Vein endothelial cell (primary cell): ENCODE measurements around the genes HSD17B2 and MPHOSPH6.

- CAGE, long polyA plus RNA = no peak
Observed at GRCh38 chr16:81495135-81495626, 50.6 kb downstream of the CMIP start.

DNA sequence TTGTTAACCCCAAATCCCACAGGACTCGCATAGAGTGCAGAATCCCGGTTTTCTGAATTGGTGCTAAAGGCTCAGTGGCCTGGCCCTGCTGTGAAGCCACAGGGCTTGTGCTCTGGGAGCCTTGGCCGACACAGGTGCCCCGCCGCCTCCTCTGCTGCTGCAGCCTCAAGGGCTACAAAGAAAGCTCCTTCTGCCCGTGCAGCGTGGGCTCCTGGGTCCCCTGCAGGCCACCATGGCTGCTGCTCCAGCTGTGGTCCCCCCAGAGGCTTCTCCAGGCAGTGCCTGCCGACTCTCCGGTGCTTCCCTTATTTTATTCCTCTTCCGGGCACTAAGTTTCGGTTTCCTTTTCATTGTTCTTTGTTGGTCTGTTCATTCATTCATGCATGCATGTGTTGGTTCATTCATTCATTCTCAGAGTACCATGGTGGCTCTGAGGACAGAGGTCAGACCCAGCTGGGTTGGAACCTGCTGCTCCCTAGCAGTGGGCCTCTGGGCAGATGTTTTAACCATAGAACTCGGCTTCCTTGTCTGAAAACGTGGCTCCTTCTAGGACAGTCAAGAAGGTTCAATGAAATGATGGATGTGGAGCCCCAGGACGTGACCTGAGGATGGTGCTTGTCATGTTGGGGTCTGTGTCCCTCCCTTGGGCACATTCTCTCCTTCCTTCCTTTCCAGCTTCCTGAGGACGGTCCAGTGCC lies 53.2 kb downstream of the CMIP start:
- CAGE, long polyA plus RNA = no peak

- CAGE, long polyA plus RNA = no peak
Observed at GRCh38 chr16:81512964-81513980, 68.7 kb downstream of the CMIP start.

DNA sequence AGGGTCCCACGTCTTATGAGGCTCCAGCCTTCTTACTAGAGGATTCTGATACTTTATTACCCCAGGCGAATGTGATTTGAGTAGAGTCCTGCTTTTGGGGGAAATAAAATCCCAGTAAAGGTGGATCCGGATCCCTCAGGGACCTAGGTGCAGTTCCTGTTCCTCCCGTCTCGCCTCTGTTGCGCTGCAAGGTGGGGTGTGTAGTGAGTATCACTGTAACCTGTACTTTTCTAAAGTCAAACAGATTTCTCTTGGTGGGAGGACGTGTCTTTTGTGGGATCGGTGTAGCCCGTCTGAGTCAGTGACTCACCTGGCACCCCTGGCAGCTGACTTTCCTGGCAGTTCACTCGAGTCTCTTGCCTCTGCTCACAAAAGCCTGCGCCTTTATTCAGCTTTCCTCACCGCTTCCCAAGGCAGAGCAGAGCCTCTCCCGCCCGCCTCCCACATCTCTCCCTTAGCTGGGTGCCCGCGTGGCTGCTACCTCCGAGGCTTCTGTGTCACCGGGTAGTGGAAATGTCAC lies 85.7 kb downstream of the CMIP start:
- CAGE, long polyA plus RNA = no peak

GRCh38 chr16:81636450-81637227 lies 142.5 kb upstream of the PLCG2 start:
- CAGE, long polyA plus RNA = no peak

- CAGE, long polyA plus RNA = no peak
Observed at GRCh38 chr16:81662578-81663474, 116.3 kb upstream of the PLCG2 start.

DNA sequence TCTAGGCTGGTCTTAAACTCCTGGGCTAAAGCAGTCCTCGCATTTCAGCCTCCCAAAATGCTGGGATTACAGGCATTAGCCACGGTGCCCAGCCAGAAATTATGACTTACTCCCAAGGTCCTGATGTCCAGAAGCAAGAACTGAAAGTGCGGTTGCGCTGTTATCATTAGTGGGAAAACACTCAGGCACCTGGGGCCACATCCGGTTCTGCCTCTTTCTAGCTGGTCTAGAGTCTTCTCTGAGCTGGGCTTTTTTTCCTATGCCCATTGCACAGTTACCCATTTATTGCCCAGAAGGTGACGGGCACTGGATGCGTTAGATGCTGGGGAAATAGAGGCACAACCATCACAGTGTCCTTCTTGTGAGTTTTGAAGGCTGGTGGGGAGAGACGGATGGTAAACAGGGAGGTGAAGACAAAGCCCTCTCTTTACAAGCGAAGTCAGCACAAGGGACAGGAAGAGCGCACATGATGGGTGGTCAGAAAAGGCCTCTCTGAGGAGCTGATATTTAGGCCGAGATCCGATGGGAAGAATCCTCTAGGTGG lies 37.7 kb downstream of the PLCG2 start:
- CAGE, long polyA plus RNA = no peak

DNA sequence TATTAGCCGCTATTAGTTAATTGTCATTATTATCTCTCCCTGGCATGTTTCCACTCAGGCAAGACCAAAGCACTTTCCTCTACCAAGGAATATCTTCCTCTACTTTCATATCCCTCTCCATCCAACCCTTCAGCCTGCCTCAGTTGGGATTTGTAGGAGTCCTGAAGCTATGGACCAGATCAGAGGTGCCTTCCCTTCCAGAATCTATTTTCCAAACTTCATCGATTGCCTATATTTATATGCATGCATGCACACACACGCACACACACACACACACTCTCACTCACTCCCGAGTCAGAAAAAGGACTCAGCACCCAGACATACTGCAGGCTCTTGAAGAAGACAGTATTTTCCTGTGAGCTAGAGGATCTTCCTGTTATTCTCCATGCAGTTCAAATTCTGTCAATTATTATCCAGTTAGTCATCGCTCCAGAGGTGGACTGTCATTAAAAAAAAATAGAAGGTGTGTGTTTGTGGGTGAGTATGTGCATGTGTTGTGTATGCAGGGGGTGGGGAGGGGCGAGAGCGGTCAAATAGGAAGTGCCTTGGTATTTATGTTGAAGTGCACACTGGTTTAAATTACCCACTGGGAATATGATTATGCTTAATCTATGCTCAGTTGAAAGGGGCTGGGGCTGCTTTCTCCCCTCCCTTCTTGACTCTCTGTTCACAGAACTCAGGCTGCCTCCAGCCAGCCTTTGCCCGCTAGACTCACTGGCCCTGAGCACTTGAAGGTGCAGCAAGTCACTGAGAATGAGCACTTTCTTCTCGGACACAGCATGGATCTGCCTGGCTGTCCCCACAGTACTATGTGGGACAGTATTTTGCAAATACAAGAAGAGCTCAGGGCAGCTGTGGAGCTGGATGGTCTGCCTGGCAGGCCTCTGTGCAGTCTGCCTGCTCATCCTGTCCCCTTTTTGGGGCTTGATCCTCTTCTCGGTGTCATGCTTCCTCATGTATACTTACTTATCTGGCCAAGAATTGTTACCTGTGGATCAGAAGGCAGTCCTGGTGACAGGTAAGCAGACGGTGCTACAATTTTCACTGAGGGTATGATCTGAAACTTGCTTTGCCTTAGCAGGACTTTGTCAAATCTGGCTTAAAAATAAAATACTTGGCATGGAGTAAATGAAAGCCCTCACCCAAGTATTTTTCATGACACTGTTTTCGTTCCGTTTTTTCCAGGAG lies at the start of gene HSD17B2:
Gene HSD17B2 (plus strand): TSS at position 582 of the 1,188 bp plus-strand sequence.
- CAGE, long polyA plus RNA = no peak

- CAGE, long polyA plus RNA = no peak
Observed at GRCh38 chr16:82138287-82138698, 31.7 kb downstream of the MPHOSPH6 start.

GRCh38 chr16:82152585-82152865 lies 17.5 kb downstream of the MPHOSPH6 start:
- CAGE, long polyA plus RNA = no peak

DNA sequence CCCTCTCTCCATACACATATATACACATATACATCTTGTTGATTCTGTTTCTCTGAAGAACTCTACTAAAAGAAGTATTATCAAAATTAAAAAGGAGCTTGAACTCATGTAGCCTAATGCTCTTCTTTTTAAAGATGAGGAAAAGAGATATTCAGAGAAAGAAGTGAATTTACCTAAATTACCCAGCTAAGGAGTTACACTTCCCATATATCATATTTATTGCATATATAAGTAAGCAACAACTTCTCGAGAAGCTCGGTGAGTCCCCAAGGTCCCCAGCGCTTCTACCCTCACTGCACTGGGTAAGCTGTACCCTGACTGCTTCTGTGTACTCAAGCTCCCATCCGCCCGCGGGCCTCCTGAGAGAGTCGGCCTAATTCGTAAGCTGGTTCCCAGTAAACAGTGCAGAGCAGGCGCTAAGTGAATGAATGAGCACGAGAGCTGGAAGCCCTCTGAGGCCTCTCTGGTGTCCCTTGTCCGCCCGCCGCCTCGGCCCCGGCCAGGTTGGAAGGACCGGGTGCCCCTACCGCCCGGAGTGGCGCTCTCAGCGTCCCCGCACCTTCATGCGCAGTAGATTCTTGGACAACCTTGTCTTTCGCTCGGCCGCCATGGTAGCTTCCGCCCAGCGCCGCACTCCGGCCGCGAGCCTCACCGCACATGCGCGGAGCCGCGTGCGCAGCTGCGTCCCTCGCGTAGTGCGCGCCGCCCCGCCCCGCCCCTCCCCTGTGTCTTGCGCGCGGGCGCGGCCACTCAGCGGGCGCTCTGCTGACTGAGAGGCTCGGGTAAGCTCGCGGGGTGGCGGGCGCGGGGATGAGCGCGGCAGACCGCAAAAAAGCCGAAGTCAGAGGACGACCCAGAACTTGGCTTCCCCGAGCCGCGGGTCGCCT lies at the start of gene MPHOSPH6:
Gene MPHOSPH6 (minus strand): TSS at position 659 of the 887 bp plus-strand sequence.
- CAGE, long polyA plus RNA = no peak

DNA sequence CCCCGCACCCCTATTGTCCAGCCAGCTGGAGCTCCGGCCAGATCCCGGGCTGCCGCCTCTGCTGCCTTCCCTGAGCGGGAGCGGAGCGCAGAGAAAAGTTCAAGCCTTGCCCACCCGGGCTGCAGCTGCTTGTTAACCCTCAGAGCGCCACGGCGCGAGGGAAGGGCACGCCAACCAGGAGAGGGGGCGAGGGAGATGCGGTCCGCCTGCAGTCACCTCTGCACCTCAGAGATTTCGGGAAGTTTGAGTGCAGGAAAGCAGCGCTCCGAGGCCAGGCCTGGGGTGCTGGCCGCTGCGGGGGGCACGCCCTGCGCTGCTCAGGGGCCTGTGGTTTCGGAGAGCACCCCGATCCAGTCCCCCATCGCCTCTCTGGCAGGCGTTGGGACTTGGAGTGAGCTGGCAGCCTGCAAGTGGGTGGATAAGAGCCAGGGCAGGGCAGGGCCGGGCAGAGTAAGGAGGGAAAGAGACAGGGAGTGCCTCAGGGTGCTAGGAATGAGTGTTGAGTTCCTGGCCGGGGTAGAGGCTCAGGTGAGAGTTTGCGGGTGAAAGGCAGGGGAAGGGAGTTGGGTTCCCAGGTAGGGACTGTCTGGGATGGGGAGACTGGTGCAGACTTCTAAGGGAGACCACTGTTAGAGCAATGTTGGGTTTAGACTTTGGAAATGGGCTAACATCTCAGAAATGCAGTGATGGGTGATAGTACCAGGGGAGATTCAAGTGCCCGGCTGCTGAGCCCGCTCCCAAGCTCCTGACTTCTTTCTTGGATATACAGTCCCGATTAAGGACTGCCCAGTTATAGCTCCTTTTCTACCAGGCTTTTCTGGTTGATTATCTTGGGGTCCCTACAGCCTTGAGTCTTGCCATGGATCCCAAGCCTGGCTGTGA lies 1.3 kb downstream of the CDH13 start:
- CAGE, long polyA plus RNA = no peak

- CAGE, long polyA plus RNA = no peak
Observed at GRCh38 chr16:82629420-82630282, 2.9 kb downstream of the CDH13 start.

DNA sequence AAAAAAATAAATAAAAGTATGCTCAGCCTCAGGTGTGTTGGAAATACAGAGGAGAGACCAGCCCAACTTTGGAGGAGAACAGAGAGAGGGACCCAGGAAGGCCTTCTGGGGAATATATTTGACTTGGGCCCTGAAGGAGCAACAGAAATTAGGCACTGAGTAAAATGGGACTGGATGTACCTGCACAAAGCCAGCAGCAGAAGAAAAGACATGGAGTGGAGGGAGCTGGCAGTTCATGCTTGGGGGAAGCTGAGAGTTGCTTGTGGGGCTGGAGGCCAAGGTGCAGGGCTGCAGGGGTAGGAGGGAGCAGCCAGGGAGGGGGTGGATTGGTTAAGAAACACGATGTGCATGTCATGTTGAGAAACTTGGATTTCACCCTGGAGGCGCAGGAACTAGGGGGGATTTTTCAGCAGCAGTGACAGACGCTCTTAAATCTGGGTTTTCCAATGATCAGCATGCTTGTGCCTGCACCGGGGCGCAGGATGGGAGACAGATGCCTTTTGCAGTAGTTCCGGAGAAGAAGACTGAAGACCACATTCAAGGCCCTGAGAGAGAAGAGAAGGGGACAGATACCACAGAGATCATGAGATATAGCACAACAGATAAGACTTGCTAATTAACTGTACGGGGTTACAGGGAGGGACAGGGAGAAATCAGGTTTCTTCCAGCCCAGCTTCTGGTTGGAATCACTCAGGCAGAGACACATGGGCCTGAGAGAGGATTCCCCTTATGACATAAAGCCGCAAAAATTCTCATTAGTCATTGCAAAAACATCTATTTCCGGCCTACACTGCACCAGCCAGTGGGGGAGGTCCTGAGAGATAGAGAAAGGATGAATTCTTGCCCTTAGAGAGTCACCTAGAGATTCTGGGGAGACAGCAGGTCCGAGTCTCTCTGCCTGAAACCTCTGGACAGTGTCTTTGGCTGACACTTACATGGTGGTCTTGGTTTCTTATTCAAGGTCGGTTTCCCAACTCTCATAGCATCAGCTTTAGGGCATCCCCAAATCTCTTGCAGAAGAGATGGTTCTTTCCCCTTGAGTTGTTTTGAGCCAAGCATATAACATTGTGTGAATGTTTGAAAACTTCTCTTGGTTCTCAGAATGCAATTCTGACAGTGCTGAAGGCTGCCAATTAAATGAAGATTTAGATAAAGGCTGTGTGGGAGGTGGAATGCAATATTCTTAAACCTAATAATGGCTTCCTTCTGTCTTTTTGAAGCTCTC lies 27.0 kb downstream of the CDH13 start:
- CAGE, long polyA plus RNA = no peak

GRCh38 chr16:83343940-83344304 lies 463.9 kb upstream of the HSBP1 start:
- CAGE, long polyA plus RNA = no peak

GRCh38 chr16:83689442-83689925 lies 118.3 kb upstream of the HSBP1 start:
- CAGE, long polyA plus RNA = no peak

DNA sequence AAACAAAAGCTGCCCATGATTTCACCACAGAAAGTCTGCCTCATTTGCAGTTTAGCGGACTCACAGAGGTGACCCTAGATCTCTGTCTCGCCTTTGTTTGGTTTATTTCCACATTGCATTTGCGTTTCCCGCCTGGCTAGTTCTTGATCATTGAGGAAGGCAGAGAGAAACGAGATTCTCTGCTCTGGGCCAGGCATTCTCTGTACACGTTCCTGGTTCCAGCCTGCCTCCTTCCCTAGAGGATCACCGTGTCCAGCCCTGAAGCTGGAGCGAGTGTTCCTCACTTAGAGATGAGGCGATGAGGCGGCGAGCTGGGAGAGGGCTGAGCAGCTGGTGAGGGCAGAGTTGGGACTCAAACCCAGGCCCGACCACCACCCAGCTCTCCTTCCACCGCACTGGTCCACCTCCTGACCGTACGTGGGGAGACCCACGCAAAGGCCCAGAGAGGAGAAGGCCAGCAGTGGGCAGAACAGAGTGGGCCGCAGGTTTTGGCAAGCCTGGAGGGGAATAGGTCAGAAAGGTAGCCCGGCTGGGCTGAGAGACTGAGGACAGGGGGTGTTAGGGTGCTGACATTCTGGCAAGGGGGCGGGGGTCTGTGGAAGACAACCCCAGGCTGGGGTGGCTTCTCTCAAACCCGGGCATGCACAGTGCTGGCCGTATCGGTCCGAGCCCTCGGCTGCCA lies 24.6 kb downstream of the MLYCD start:
- CAGE, long polyA plus RNA = no peak

DNA sequence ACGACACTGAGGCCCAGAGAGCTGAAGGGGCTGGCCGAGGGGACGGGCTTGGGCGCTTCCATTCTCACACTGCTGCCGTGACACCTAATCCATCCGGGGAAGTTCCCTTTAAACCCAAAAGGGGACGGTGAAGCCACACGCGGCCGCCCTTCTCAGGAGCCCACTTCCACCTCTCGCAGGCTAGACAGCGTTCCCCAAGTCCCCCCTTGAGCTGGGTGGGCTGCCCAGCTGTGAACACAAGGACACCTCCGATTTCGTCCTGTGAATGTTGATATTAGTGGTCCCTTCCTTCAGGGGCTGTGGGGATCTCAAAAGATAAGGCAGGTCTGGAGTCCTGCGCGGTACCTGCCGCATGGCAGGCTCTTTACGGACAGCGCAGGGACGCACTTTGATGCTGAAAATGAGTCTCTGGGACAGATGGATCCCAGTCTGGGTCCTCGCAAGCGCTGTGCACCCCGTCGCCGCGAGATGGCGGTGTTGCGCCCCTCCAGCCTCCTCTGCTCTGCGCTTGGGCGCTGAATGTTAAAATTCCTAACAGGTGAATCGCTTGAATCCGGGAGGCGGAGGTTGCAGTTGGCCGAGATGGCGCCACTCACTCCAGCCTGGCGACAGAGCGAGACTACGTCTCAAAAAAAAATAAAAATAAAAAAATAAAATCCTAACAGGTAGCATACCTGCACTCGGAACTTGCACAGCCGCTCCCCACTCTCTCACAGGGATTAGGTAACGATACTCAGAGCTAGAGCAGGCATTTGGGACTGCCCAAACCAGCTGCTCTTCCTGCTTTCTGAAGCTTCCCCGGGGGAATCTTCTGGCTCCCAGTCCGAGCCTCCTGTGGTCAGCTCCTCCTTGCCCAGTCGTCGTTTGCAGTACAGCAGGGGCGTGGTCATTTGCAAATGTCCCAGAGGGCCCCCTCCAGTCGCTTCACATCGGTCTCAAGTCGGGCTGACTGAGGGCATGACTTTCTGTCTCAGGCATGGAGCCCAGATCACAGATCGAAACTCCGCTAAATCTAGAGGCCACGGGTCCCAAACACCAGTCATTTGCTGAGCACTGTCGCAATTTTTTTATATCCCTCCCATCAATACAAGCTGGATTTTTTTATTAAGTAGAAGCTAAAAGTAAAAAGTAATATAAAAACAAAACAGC lies 26.3 kb upstream of the OSGIN1 start:
- CAGE, long polyA plus RNA = no peak

DNA sequence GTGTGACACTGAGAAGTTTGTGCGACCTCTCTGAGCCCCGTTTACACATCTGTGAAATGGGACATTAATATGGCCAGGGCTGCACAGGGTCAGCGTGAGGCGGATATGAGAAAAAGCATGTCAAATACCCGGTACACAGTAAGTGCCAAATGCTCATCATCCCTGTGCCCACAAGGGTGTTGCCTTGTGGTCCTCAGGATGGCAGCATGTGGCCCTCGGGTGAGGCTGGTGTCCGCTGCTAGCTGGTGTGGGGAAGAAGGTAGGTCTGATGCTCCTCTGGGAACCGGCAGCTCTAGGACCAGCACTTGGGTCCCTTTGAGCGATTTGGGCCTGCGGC lies 3.5 kb downstream of the OSGIN1 start:
- CAGE, long polyA plus RNA = no peak

GRCh38 chr16:84082688-84083359 lies 33.9 kb downstream of the MBTPS1 start:
- CAGE, long polyA plus RNA = no peak